GM23248 (cell line): Measurements from ENCODE around the genes WEE2 and CLEC5A.

DNA sequence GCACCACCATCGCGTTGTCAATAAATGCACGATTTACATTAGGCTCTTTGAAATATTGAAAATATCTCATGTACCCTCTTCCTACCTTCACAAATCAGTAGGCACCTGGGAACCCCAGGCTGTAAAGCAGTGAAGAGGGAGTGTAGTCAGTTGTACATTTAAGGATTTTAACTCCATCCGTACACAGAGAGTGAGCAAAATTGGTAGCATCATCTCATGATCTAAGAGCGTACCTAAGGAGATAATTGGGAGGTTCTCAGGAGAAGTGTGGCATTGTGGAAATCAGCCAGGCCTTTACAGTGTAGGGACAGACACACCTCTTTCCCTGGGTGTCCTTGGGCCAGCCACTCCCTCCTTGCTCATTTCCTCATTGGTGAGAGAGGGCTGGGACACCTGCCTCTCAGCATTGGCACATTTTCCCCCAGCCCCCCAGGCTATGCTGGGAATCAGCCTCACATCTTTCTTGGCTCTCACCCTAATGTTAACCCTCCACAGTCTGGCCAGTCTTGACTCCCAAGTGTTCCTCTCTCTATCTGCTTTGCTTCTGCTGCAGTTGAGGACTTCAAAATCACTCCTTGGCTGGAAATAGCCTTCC is 15.6 kb downstream of the TBXAS1 start:
- RAMPAGE, long total RNA: no peak

GRCh38 chr7:139855405-139855897 is 26.4 kb downstream of the TBXAS1 start:
- RAMPAGE, long total RNA: no peak

DNA sequence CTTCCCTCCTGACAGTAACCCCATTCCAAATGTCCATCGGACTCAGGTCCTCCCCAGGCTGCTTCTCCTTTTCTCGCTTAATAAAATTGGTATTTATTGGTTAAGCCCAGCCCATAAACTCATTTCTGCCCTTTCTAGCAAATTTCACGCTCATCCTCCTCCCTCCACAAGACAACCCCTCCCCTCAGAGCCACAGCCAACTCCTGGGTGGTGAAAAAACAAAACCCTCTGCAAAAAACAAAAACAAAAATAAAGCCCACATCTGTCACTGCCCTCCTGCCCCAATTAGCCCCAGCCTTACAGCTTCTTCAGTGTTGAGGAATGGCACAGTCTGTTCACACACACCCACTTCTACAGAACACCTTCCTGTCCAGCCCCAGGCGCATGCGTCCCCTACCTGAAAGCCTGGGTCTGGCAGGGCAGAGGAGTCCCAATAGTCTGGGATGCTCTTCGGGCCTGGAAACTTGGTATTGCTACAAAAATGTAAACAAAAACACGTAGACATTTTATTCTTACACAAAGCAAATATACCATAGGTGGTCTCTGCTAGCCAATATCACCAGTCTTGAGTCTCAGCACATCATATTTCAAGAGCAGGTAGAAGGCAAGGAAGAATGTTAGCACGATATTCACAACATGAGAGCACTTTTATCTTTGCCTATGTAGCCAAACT is 34.4 kb downstream of the PARP12 start:
- RAMPAGE, long total RNA: no peak

GRCh38 chr7:140053846-140054162 is 8.9 kb downstream of the PARP12 start:
- RAMPAGE, long total RNA: no peak

DNA sequence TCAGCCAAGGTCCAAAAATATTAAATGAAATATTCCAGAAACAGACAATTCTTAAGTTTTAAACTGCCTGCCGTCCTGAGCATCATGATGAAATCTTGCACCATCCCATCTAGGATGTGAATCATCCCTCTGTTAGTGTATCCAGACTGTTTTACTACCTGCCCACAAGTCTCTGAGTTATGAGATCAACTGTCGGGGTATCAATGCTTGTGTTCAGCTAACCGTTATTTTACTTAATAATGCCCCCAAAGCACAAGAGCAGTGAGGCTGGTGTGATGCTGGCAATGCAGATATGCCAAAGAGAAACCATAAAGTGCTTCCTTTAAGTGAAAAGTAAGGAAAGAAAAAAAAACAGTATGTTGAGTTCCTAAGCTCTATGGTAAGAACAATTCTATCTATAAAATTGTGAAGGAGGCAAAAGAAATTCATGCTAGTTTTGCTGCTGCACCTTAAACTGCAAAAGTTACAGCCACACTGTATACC is 11.2 kb downstream of the KDM7A start:
- RAMPAGE, long total RNA: no peak

DNA sequence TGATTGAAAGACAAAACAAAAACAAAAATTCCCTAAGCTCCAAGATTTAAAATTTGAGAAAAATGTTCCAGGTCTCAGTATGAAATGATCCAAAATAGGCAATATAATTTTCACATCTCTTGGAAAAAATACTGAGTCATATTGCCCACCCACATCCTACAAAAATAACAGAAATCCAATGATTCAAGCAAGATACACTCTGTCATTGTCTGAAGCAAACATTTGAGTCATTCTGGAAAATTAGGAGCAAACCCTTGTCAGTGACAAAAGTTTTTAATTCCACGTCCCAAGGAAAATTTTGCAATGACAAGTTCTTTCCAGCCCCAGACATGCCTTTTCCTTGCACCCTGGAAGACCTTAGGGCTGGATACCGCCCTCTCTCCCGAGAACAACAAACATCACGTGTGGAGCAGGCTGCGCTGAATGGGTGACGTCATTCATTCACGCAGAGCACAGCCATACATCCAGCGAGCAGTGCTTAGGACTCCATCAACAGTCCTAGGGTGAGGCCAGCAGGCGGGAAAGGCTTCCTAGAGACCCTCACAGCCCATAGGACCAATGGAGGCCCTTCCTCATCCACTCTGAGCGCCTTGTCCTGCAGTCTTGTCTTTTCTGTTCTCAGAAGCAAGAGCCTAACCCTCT is 23.3 kb upstream of the KDM7A start:
- RAMPAGE, long total RNA: no peak

DNA sequence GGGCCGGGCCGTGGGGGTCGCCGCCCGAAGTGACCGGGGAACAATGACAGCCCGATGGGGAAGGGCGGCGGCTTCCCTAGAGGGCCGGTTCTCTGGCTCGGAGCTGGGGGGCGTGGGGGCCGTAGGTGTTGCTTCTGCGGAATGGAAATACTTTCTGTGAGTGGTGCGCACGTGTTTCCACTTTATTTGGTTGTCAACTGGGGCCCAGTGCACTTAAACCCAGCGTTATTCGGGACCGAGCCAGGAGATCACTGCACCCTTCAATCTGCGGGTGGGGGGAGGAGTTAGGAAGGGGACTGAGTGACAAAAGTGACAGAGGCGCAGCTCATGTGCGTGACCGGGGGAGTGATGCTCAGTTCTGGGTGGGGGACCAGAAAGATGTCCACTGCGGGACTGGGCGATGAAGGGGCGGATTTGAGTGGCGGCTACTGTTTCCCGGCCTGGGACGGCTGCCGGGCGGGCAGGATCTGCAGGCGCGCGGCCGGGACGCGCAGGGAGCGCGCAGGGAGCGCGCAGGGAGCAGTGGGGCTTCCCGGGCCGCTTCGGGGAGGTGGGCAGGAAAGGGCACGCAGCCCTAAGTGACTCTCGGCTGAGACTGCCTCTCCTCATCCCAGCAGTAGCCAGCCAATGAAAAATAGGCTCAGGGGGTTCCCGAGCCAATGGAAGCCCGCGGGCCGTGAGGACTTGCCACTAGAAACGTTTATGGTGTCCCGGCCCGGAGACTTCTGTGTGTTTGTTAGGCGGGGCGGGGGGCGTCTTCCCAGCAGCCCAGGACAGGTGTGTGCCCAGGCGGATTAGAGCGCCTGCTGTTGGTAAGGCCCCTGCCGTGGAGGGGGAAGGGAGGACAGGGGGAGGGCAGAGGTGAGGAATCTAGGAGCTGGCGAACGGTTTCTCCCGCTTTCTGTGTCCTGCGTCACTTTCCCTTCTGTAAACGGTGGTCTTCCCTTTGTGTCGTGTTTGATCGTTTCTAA is 54.3 kb upstream of the KDM7A start:
- RAMPAGE, long total RNA: no peak

- RAMPAGE, long total RNA: no peak
These were observed 48.8 kb downstream of the SLC37A3 start for GRCh38 chr7:140349620-140349846.

DNA sequence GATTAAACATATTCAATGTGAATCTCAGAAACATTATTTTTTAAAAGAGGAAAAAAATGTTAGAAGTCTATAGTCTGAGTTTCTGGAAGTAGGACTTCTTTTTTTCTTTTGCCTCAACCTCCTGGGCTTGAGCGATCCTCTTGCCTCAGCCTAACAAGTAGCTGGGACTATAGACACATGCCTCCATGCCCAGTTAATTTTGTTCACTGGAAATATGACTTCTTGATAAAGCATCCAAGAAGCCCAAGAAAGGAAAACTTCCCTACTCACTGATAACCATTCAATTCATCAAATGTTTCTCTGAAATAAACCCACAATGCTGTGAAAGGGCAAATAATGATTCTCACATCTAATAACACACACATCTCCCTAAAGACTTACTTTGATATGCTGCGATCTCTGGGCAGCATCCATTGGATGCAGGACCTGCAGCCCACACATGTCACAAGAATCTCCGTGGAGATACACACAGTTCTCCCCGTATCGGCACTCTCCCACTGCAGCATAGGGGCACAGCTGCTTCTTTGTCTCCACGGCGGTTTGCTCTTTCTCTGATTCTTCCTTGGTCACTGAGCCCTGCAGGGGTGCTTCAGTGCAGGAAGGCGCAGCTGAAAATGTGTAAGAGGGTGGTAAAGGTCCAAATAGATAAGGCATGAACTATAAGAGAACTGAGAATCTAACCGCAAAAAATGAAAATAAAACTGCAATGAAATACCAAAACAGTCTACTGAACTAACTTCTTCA is 20.5 kb downstream of the MKRN1 start:
- RAMPAGE, long total RNA: no peak

GRCh38 chr7:140478211-140479039 is 880 bp downstream of the MKRN1 start:
- RAMPAGE, long total RNA: no peak

GRCh38 chr7:140567477-140568068 is 73.0 kb downstream of the DENND2A start:
- RAMPAGE, long total RNA: no peak

GRCh38 chr7:140594090-140594740 is 46.4 kb downstream of the DENND2A start:
- RAMPAGE, long total RNA: no peak

- RAMPAGE, long total RNA: no peak
These were observed 97.5 kb downstream of the BRAF start for GRCh38 chr7:140827116-140827678.

GRCh38 chr7:141071863-141072307 is 2.0 kb upstream of the TMEM178B start:
- RAMPAGE, long total RNA: no peak

GRCh38 chr7:141701446-141702014 is 436 bp downstream of the DENND11 start:
- RAMPAGE, long total RNA: no peak

DNA sequence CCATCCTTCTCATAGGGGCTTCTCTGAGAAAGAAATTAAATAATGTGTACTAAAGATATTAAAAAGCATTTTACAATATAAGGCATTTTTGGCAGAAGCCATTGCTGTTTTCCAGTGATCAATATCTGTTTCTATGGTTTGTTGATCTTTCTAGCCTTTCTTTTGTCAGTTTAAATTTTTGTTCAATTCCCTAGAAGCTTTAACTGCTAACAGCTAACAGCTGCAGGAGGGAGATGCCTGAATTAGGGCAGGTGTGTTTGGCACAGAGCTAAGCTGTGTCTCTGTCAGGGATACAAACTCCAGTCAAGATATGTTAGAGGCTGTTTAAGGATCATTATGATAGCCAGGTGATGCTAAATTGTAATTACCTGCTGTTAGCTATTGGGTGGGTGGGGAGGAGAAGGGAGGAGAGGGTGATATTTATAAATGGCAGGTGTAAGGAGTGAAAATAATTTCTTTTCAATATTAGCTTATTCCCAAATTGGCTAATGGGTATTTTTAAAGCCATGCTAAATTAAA is at the start of gene WEE2:
WEE2 (plus strand) TSS at position 451 of the 519 bp plus-strand sequence.
- RAMPAGE, long total RNA: no peak

DNA sequence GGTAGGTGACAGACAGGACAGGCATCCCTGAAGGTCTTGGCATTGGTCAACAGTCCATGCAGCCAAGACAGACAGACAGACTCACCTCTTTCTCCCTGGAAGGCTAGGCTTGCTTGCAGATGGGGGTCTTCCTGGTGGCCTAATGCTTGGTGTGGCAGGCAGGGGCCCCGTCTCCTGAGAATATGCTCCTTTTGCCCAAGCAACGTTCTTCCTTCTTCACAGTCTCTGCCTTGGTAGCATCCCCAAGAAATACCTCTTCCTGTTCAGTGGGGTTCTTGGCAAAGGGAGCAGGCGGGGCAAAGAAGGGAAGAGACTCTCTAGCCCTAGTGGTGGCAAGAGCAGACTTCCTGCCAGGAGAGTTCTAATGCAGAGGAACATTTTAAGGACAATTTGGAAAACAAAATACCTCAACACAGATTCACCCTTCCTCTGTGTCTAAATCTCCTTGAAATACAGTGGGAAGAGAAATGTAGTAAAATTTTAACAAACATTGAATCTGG is at the start of gene CLEC5A:
CLEC5A (minus strand) TSS at position 253 of the 500 bp plus-strand sequence.
- RAMPAGE, long total RNA: no peak

- RAMPAGE, long total RNA: no peak
These were observed 126.7 kb upstream of the PRSS58 start for GRCh38 chr7:142384228-142385218.

- RAMPAGE, long total RNA: no peak
These were observed 142.1 kb upstream of the PRSS58 start for GRCh38 chr7:142399933-142400396.

DNA sequence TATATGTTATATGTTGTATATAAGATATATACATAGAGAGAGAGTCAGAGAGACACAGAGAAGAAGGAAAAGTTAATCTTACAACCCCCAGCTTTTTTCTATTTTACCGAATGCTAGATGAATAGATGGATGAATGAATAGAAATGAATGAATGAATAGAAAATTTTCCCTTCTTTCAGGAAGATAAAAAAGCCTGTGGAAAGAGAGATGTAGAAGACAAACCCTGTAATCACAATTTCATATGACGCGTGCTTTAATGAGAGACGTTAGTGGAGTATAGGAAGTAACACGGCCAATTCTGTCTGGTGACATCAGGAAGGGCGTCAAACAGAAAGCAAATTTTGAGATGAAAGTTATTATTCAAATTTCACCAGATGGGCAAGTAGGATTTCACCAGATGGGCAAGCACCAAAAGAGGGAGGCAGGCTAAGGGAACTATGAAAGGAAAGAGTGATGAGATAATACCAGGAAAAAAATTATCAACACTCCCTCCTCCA is 128.9 kb upstream of the PRSS1 start:
- RAMPAGE, long total RNA: no peak